ENCODE measurements around a stretch of chr10.

- PRO-cap = no peak
Measured at GRCh38 chr10:21798397-21799059, 205.0 kb downstream of the DNAJC1 start.

DNA sequence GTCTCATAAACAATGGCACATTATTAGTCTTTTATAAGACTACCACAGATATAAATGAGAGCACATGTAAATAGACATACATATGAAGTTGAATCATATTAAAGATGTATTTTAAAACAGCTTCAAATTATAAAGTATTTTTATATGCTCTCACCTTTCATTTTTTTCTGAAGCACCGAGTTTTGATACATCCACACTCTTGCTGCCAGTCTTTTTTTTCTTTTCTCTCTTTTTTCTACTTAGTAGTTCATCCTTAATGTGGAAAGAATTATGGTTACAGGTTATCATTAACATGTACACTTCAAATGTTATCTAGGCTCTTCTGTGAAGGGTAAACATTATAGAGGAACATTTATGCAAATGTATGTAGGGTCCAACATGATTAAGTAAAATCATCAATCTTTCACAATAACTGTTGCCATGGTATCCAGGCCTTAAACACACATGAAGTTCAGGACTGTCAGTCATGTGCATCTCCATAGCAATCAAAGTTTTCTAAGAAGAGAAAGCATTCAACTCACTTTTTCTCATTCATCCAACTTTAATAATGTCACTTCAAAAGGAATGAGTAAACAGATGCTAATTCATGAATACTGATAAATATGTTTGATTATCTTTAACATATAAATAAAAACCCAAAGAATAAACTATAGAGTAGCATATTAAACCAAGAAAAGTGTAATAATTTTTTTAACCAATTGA lies 83.7 kb downstream of the DNAJC1 start:
- PRO-cap = no peak

DNA sequence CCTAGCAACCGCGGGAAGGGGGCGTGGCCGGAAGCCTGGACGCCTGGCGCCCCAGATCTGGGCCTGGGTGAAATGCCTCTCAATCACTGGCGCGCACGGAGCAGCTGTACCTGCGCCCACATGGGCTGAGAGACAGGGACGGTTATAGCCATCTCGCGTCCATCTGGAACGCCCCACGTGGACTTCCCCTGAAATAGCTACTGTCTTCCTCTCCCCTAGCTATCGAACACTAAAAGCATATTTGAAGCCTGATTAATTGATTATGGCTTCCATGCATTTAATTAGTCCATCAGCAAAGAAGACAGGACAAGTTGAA lies 219 bp upstream of the DNAJC1 start:
- PRO-cap = bidirectional peak, plus-strand start at position 82 of the sequence, minus-strand start outside the sequence

GRCh38 chr10:22230436-22230859 lies 12.6 kb upstream of the EBLN1 start:
- PRO-cap = no peak

GRCh38 chr10:22277611-22278085 lies 38.5 kb upstream of the COMMD3 start:
- PRO-cap = no peak

- PRO-cap = no peak
Measured at GRCh38 chr10:22572617-22573699, 141.4 kb downstream of the PIP4K2A start.

- PRO-cap = no peak
Measured at GRCh38 chr10:22625426-22626113, 88.8 kb downstream of the PIP4K2A start.

- PRO-cap = no peak
Measured at GRCh38 chr10:22672848-22673574, 41.4 kb downstream of the PIP4K2A start.

DNA sequence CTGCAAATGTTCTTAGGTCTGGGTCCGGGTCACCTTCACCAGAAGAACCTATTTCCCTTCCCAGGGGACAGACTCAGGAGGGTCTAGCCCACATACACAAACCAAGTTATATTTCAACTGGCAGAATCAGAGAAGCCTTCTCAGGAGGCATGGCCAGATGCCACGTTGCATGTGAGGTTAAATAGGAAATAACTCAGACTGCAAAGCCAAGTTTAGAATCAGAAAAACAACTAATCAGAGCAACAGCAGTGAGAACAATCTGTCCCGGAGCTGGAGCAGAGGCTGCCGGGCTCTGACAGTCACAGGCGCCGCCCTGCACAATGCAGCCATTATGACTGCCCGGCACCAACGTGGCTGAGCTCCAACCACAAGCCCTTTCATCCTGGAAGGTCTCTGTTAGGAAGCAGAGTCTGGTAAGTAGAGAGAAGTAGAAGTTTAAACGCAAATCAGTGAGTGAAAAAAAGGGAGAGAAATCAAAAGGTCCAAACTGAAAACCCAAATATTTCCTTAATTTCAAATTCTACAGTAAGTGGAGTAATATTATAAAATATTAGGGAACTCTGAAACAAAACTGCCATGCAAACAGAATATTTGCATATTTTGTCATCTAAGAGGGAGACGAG lies 78.4 kb upstream of the ARMC3 start:
- PRO-cap = bidirectional peak, plus-strand start at position 329 of the sequence, minus-strand start at position 173 of the sequence

DNA sequence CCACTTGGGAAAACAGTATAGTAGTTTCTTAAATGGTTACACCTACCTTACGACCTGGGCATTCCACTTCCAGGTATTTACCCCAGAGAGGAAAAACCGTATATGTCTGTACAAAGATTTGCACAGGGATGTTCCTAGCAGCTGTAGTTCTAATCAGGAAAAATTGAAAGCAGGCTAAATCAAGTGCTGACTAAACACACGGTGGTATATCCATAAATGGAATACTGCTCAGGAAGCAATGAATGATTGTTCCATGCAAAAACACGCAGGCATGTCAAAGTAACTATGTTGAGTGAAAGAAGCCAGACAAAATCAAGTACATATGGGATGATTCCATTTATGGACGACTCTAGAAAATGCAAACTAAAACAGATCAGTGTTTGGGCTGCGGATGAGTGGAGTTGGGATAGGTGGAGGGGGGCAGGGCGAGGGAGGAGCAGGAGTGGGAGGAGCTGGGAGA lies 575 bp upstream of the MSRB2 start:
- PRO-cap = no peak

DNA sequence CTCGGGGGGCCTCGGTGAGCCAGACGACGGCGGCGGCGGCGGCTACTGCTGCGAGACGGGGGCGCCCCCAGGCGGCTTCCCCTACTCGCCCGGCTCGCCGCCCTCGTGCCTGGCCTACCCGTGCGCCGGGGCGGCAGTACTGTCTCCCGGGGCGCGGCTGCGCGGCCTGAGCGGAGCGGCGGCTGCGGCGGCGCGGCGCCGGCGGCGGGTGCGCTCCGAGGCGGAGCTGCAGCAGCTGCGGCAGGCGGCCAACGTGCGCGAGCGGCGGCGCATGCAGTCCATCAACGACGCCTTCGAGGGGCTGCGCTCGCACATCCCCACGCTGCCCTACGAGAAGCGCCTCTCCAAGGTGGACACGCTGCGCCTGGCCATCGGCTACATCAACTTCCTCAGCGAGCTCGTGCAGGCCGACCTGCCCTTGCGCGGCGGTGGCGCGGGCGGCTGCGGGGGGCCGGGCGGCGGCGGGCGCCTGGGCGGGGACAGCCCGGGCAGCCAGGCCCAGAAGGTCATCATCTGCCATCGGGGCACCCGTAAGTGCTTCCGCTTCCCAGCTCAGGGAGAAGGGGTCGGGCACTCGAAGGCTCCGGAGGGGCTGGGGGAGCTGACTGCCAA lies 779 bp downstream of the PTF1A start:
- PRO-cap = no peak

GRCh38 chr10:23198746-23199351 lies 6.7 kb downstream of the PTF1A start:
- PRO-cap = no peak

GRCh38 chr10:23448584-23449143 lies 9.8 kb downstream of the OTUD1 start:
- PRO-cap = no peak

GRCh38 chr10:24008521-24009074 lies 200.3 kb upstream of the KIAA1217 start:
- PRO-cap = no peak

DNA sequence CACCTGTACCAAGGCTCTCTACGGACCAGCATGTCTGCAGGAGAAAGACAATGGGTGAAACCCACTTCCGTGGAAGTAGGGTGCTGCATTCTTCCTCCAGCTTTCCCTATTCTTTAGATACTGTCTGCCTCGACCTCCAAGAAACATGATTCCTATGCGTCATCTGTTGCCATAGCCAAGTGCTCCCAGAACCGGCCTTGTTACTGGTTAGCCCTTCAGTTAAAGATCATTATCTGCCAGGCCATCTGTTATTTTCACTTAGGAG lies 89.1 kb upstream of the KIAA1217 start:
- PRO-cap = no peak

DNA sequence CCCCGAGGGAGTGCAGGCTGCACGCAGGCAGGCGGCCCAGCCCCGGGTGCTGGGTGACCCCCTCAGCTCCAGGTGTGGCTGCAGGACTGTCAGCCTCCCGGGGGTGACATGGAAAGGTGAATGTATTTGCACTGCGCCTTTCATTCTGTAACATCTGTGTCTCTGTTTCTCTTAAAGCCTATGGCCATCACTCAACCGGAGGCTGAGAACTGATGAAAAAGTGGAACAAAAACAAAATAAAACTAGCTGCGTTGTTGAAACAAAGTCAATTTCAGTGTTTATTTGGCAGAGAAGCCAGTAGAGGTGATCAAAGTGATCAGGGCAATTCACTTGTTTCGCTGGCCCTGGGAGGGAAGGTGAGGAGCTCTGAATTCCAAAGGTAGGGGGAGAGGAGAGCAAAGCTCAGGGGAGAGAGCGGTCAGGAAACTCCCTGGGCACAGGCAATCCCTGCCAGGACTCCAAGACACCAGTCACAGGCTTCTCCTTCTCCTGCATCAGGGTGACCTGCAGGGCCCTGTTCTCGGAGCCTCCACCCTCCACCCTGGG lies 6.9 kb upstream of the KIAA1217 start:
- PRO-cap = no peak

GRCh38 chr10:24215092-24215795 lies 6.3 kb downstream of the KIAA1217 start:
- PRO-cap = bidirectional peak, plus-strand start at chr10:24215374, minus-strand start at chr10:24215252

DNA sequence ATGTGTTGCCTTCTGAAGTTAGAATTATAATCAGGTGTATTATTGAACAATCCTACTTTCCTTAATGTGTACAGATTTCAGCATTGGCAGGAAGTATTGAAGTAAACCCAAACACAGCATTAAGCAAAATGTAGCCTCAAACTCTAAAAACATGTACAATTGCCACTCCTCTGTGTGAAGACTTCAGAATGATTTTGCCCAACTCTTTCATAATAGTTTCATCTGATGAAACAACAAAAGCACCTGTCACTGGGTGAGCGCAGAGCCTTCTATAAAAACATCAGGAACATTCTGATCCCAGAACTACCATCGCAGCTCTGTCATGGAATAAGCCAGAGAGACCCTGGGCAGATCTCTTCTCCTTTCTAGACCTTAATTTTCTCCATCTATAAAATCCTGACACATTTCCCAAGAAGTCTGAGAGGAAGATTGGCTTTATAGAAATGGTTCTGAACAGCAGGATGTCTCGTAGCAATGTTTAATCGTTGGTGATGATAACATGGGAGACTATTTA lies 197.8 kb downstream of the KIAA1217 start:
- PRO-cap = no peak

GRCh38 chr10:24416222-24416644 lies 207.3 kb downstream of the KIAA1217 start:
- PRO-cap = no peak

GRCh38 chr10:24542640-24543232 lies 181.0 kb downstream of the ARHGAP21 start:
- PRO-cap = no peak

Data from left cardiac atrium (tissue), 1 donor.